ENCODE results near the gene SHCBP1L.

DNA sequence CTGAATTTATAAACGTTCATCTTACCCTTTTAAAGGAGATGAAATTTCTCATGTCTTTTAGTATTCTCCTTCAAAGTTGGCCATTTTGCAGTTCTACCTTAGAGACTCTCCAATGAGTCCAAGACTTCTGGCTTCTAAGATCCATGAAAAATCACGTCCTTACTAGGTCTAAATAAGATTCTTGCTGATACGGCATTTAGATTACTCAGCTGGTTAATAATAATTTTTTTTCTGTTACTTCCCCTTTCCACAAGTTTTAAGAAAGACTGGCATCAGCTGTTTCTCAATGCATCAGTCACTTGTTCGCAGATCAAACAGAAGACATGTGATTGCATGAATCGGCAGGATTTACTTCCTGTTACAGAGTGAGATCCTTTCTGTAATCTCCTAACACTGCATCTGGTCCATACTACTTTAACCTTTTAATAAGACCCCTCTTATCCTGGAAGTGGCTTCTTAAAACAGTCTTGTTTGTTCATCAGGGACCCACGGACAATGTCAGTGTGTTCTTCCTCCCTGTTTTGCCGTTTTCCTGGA is 6.0 kb downstream of the NPL start:
- RRBS, result no CpG with 5 or more reads among the region's 7 CpGs

DNA sequence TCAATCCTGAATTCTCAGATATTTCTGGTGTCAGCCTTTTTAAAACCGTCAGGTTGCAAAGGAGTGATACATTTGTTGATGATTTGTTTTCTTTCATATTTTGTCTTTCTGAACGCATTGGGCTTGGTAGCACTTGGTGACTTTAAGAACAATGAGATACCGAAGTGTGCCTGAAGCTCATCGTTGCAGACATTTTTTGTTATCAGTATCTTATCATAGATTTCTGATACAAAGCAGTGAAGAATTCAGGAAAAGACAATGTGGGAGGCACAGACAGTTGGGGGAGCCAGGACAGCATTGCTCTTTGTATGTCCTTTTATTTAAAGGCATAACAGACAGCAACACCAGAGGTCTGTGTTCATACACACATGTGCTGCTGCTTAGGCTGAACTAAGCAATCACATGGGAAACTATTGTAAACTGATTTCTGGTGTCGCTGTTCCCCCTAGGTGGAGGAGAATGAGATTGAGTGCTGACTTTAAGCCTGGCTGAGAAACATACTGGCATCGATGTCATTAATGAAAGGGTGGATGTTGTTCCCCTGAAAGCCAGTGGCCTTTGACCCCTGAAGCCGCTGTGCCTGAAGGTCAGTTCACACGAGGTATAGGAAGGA is 16.1 kb downstream of the DHX9 start:
- RRBS, result no CpG with 5 or more reads among the region's 8 CpGs

- RRBS, result 96% methylated on average over 6 of the region's 20 CpGs
These were observed 30.0 kb downstream of the DHX9 start for GRCh38 chr1:182868821-182869910.

- RRBS, result no CpG with 5 or more reads among the region's 4 CpGs
These were observed 44.7 kb downstream of the DHX9 start for GRCh38 chr1:182883936-182884160.

GRCh38 chr1:182953051-182953340 is at the start of gene SHCBP1L:
Gene SHCBP1L, minus strand, starts transcription at chr1:182953166.
- RRBS, result no CpG with 5 or more reads among the region's 32 CpGs

DNA sequence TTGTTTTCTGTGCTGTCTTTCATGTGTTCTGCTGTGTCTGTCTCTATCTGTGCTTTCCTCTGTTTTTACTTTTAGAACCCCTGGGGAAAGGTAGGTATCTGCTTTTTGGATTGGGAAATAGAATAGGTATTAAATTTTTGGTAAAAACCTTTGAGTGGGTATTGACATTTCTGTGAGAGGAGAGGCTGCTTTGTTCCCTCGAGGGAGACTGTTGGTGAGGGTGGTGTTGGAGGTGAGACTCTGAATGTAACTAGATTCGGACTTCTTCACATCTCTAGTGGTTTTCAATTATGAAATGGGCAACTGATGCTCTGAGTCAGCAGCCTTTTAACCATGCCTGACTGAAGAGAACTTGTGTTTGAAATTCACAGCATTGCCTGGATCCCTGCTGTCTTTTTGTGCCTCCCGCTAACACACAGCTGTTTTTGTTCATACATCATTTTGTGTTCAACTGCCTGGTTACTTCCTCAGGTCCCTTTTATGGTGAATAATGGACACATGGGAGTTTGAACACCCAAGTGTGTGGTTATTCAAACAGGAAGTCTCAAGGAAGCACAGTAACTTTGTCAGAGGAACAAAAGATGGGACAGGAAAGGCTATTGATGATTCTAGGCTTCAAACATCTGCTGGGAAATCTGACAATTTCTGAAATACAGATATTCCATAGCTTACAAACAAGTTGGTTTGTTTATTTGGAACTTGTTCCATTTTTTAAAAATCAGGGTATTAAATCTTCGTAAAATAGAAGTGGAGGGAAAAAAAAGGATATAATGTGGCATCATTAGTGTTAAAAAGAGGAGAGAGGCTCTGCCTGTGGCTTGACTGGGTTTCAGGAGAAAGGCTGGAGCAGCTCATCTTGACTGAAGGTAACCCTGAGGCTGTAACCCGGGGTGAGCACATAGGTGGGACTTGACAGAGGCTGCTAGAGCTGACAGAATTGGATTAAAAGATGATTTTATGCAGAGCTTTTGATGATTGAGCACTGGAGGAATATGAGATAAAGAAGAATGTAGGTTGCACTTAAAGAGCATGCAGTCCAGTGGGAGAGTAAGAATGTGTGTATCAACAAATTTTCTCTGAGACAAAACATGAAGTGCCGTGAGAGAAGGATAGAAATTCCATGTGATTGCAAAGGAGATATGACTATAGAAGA is 17.0 kb downstream of the LAMC1 start:
- RRBS, result no CpG with 5 or more reads among the region's 6 CpGs

DNA sequence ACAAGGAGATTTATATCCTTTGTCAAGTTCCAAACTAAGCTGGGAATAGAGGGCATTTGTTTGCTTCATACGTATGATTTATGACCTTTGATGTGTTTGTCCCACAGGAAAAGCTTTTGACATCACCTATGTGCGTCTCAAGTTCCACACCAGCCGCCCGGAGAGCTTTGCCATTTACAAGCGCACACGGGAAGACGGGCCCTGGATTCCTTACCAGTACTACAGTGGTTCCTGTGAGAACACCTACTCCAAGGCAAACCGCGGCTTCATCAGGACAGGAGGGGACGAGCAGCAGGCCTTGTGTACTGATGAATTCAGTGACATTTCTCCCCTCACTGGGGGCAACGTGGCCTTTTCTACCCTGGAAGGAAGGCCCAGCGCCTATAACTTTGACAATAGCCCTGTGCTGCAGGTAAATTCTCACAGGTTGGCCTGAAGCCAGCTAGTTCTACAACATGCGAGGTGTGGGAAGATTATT is 80.0 kb downstream of the LAMC1 start:
- RRBS, result no CpG with 5 or more reads among the region's 13 CpGs

DNA sequence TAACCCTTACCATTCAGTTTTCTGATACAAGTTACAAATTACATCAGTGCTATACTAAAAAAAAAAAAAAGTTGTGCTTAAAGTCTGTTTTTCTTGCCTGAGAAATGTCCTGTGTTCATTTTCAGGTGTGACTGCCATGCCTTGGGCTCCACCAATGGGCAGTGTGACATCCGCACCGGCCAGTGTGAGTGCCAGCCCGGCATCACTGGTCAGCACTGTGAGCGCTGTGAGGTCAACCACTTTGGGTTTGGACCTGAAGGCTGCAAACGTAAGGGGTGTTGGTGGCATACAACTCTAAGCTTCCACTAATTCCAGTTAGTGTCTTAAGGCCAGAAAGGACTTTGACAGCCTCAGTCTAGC is 60.1 kb upstream of the LAMC2 start:
- RRBS, result no CpG with 5 or more reads among the region's 5 CpGs

DNA sequence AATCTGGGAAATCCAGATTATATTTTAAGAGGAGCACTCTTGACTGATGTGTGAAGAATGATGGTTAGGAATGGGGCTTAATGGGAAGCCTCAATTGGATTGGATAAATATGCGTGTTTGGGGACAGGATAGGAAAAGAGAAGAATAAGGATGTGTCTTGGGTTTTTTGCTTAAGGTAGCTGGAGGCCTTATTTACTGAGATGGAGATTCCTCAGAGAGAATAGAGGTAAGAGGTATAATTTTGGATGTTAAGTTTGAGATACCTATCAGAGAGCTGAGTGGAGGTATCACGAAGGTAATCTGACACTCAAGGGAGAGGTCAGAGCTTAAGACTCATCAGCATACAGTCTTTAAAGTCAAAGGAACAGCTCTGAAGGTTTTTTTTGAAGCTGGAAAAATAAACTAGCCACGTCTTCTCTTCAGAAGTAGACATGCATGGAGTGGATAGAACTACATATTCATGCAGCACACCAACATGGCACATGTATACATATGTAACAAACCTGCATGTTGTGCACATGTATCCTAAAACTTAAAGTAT is 58.1 kb upstream of the LAMC2 start:
- RRBS, result no CpG with 5 or more reads among the region's 3 CpGs

DNA sequence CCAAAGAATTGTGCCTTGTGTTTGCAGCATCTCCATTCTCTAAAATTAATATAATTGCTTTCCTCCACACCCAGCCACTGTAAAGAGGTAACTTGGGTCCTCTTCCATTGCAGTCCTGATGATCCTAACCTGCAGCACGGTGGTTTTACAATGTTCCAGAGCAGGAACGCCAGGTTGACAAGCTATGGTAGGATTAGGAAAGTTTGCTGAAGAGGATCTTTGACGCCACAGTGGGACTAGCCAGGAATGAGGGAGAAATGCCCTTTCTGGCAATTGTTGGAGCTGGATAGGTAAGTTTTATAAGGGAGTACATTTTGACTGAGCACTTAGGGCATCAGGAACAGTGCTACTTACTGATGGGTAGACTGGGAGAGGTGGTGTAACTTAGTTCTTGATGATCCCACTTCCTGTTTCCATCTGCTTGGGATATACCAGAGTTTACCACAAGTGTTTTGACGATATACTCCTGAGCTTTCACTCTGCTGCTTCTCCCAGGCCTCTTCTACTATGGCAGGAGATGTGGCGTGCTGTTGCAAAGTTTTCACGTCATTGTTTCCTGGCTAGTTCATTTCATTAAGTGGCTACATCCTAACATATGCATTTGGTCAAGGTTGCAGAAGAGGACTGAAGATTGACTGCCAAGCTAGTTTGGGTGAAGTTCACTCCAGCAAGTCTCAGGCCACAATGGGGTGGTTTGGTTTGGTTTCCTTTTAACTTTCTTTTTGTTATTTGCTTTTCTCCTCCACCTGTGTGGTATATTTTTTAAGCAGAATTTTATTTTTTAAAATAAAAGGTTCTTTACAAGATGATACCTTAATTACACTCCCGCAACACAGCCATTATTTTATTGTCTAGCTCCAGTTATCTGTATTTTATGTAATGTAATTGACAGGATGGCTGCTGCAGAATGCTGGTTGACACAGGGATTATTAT is 41.3 kb upstream of the LAMC2 start:
- RRBS, result no CpG with 5 or more reads among the region's 7 CpGs

DNA sequence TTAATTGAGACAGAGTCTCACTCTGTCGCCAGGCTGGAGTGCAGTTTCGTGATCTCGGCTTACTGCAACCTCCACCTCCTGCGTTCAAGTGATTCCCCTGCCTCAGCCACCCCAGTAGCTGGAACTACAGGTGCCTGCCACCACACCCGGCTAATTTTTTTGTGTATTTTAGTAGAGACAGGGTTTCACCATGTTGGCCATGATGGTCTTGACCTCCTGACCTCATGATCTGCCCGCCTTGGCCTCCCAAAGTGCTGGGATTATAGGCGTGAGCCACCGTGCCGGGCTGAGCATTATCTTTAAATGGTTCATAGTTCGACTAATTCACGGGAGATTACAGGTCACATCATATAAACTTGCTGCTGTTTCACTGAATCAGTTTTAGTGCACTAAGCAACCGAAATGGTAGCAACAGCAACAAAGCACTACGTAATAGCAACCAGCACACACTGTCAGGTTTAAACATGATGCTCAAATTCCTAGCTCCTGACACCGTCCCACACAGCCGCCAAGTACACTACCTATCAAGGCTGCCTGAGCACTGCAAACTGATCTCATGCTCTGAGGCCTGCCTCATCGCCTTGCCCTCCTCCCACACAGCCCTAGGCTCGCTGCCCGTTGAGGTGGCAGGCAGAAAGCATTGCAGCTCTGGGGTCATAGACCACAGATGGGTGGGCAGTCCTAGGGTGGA is 12.2 kb downstream of the LAMC2 start:
- RRBS, result no CpG with 5 or more reads among the region's 18 CpGs

- RRBS, result no CpG with 5 or more reads among the region's 13 CpGs
These were observed 95.6 kb downstream of the LAMC2 start for GRCh38 chr1:183281572-183282229.

DNA sequence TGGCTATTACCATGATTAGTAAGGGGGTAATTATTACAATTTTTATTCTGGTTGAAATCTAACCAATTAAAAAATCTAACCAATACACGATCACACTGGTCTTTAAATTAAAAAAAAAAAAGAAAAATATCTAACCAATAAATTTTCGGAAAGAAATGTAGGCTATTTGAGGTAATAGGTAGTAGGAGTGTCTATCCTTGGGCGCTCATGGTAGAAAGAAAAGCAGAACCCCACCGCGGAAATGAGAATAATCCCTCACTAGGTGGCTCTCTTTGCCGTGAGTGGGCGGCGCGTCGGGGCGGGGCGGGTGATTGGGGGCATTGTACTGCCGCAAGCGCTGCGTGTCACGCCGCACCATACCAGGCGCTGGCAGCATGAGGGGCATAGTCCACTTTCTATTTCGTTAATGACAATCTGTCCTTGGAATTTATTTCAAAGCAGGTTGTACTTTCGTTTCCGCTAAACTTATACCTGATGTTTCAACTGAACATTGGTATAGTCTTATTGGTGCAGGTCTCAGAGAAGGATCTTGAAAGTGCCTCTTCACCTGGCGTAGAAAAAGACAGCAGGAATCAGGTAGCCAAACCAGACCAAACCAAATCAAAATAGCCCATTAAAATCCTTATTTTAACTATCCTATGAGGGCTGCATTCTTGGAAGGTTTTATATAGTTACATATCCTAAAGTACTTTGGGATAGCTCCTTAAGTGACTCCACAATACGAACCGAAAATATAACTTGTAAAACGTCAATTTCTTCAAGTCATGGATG is 2.1 kb upstream of the SMG7 start:
- RRBS, result no CpG with 5 or more reads among the region's 25 CpGs

- RRBS, result no CpG with 5 or more reads among the region's 51 CpGs
These were observed 1.1 kb upstream of the SMG7 start for GRCh38 chr1:183470903-183471854.

DNA sequence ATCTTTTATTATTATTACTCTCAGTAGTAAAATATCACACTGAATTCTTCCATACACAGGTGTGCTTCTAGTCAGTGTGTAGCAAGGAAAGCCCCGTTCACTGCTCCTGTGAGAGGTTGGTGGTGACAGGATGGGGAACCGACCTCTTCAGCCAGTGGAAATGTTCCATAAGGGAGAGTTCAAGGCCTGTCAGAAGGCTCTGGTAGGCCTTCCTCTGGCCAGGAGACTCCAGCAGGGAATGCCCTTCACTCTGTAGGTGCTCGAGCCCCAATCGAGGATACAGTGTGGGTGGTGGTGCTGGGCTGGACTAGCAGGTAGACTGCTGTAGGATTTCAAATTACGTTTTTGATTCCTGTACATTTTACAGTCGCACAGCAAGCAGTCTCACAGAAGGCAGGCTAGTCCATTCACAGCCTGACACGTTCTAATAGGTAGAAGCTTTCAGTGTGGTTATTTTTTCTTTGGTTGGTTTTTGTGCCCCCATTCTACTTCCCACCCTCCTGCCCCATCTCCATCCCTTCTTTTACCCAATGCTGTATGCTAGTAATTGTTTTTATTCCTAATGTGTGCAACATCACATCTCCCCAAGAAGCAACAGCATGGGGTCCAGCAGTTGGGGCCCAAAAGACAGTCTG is 37.8 kb downstream of the NCF2 start:
- RRBS, result no CpG with 5 or more reads among the region's 7 CpGs

DNA sequence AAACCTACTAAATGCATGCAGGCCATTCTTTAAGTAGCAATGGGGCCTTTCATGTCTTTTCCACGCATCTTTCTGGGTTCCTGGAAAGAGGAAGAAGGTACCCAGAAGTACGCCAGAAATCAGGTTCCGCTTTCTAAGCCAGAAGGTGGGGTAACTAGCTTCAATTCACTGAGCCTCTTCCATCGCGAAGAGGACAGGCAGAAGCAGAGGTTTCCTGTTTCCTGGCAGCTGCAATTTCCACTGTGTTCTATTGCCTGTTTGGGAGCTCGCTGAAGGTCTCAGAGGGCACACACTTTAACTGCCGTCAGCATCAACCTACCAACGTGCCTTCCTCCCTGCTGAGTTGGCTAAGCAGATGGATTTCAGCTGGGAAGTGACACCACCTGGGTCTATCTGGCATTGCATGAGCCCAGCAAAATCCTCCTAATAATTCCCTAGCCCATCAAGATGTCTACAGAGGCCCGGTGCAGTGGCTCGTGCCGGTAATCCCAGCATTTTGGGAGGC is 10.0 kb downstream of the NCF2 start:
- RRBS, result no CpG with 5 or more reads among the region's 11 CpGs

GRCh38 chr1:183867029-183867531 is 62.2 kb downstream of the RGL1 start:
- RRBS, result no CpG with 5 or more reads among the region's 4 CpGs

- RRBS, result no CpG with 5 or more reads among the region's 1 CpG
These were observed 2.6 kb downstream of the COLGALT2 start for GRCh38 chr1:184035035-184035238.

DNA sequence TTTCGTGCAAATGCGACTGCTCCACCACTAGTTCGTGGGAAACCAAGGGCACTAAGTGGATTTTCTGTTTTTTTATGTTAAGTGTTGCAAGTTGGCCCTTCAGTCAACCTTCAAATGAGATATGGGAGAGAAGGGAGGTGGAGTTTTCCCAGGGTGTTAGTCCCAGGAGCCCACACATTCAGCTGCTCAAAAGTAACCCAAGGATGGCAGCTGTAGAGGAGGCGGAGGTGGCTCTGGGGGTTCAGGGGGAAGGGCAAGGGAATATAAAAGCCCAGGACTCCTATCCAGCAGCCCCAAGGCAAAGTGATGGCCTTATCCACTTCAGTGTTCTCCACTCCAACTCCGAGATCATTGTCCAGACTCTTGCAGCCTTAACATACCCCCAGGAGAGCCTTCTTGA is 92.1 kb downstream of the TSEN15 start:
- RRBS, result no CpG with 5 or more reads among the region's 5 CpGs

- RRBS, result no CpG with 5 or more reads among the region's 10 CpGs
These were observed 90.4 kb upstream of the C1orf21 start for GRCh38 chr1:184296175-184297010.